ENCODE measurements around a stretch of chr5.

DNA sequence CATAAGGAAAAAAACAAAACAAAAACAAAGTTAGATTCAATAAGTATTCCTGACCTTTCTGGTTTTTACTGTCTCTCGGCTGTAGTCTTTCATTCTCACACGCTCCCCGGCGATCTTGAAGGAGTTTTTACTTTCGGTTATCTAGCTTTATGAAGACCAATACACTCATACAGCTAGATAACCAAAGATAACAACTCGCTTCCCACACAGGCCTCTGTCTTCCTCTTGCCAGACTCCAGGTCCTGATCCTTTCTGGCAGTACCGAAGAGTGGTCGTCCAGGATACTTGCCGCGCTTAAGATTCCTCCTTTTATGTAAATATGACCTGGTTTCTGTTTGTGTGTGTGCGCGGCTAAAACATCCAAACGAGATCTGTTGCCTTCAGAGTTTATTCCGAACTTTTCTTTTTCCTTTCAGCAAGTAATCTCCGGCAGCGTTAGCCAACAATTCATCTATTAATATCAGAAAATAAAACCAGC is 216.2 kb downstream of the MEF2C start:
- PRO-cap, result no peak

DNA sequence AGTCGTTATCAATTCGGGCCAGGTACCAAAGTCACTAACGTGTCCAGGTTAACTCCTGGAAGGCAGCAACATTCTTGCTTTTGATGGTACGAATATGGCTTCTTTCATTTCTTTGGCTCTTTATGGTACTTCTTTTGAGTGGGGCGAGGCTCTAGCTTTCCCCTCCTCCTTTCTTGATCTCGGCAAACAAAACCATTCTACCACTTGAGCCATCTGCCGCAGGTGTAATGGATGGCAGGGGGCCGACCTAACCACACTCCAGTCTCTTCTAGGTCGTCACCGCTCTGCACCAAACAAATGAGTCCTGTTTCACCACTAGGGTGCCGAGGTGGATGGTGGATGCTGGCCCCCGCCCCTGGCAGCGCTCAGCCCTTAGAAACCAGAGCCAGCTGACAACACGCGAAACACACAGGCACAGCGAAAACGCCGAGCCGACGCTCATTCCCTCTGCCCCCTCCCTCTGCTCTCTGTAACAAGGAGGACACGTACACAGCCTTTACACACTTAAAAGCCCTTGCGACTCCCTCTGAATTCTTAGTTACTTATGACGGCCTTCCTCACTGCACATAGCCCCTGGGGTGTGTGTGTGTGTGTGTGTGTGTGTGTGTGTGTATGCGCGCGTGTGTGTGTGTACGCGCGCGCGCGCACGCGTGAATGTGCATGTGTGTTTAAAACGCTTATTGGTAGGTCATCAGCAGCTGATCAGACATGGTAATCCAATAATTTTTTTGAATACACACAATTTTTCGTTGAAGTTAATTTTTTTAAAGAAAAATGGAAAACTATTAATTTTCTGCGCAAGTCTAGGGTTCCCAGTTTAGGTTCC is 199.4 kb downstream of the MEF2C start:
- PRO-cap, result no peak

- PRO-cap, result no peak
Measured at GRCh38 chr5:88690651-88691505, 192.1 kb downstream of the MEF2C start.

GRCh38 chr5:88732139-88732622 is 150.8 kb downstream of the MEF2C start:
- PRO-cap, result bidirectional peak, plus-strand start at chr5:88732357, minus-strand start at chr5:88732302

DNA sequence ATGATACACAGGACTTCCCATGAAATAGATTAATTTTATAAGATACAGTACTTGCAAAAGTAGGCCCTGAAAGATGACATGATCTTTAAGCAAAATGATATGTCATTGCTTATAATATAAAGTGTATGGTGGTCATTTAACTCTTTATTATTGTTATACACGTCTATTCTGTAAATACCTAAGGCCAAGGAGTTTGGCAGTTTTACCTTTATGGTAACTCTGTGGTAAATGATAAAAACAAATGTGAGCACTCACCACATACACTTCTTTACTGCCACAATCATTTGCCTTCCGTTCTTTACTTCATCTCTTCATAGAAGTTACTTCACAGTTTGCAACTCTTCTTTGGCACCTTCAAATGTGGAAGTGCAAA is 4.2 kb upstream of the MEF2C start:
- PRO-cap, result no peak

DNA sequence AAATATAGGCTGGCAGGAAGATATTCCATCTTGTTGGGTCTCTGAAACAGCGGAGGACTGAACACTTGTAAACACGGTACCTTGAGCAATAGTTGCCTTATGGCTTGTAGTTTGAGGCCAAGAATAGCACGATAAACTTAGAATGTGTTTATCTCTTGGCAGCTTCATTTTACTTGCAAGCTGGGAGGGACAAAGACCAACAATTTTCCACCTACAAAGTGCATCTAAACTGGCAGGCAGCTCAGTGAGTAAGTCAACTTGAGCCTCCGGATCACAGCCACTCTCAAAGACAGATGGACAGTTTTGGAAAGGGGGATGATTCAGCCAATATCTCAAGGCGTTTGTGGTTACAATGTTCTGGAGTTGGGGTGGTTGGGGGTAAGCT is 652.6 kb downstream of the CETN3 start:
- PRO-cap, result no peak

GRCh38 chr5:90475065-90475285 is 311 bp downstream of the POLR3G start:
- PRO-cap, result no peak

DNA sequence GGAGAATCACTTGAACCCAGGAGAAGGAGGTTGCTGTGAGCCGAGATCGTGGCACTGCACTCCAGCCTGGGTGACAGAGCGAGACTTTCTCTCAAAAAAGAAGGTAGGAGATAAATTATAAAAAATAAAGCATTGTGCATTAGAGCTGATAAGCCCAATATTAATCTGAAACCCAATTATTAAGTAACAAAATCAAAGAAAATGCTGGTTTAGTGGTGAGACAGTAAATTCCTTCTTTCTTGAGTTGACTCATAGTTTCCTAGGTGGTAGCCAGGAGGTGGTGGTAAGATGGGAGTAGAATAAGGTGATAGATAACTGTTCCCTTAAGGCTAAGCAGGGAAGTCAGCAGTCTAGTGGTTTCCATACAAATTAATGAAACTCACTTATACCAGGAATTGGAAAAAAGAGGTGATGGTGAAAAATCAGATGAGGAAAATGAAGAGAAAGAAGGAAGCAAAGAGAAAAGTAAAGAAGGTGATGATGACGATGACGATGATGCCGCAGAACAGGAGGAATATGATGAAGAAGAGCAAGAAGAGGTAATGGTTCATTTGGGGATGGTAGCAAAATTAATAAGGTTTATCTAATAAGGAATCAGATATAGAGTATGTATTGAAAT is 23.1 kb downstream of the LYSMD3 start:
- PRO-cap, result no peak

DNA sequence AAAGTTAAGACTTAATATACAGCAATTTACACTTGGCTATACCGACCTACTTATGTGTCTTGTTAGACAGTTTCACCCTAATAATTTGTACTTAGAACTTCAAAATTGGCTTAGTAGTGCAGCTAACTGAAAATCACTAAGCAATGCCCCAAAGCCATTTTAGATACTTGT is 1.2 kb downstream of the LYSMD3 start:
- PRO-cap, result no peak

GRCh38 chr5:90871268-90872272 is 313.0 kb downstream of the ADGRV1 start:
- PRO-cap, result no peak

DNA sequence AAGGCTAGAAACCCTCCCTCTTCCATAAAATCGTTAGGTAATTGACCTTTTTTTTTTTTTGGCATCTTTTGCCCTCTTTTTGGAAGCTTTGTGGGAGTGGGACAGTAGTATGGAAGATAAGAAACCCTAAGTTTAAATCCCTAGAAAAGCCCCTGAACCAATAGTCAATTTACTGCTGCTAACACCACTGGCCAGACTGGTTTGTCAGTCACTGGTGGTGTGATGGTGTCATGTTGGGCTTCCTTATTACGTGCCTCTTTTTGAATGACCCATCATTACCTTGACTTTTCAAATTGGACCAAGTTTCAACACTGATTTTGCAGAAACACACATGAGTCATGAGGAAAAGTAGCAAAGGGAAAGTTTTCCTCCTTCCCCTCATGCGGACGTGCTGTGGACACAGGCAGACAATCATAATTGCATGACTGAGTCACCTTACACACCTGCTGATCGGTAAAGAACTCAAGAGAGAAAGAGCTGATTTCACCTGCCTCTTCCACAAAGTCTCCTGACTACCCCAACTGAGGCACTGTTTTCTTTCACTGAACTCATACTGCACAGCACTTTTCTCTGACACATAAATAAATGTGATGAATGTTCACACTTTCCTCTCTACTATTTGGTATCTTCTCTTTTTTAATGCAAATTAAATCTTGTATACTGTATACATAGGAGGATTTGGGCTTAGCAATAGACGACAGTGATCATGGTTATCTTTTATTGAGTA is 324.5 kb downstream of the ARRDC3 start:
- PRO-cap, result no peak

DNA sequence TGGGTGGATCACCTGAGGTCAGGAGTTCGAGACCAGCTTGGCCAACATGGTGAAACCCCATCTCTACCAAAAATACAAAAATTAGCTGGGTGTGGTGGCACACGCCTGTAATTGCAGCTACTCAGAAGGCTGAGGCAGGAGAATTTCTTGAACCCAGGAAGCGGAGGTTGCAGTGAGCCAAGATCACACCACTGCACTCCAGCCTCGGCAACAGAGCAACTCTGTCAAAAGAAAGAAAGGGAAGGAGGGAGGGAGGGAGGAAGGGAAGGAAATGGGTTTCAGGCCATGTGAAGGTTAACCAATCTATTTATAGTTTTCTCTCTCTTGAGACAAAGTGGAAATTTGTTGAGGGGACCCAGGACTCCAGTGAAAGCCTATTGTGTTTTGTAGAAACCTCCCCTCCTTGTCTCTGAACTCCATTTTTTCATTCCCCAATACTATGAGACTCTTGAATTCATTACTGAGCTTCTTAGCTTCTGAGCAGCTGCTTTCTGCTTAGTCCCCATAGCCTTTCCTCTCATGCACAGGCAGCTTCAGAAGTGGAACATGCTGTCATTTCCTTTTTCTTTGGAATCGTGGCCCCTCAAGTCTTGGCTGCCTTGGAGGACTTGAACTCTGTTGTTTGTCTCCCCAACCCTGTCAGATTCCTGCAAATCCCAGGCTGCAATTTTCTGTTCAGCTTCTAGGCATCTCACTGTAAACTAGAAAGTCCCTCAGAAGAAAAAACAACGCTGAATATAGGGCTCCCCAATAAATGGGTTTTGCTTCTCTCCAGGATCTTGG is 268.6 kb downstream of the ARRDC3 start:
- PRO-cap, result no peak

DNA sequence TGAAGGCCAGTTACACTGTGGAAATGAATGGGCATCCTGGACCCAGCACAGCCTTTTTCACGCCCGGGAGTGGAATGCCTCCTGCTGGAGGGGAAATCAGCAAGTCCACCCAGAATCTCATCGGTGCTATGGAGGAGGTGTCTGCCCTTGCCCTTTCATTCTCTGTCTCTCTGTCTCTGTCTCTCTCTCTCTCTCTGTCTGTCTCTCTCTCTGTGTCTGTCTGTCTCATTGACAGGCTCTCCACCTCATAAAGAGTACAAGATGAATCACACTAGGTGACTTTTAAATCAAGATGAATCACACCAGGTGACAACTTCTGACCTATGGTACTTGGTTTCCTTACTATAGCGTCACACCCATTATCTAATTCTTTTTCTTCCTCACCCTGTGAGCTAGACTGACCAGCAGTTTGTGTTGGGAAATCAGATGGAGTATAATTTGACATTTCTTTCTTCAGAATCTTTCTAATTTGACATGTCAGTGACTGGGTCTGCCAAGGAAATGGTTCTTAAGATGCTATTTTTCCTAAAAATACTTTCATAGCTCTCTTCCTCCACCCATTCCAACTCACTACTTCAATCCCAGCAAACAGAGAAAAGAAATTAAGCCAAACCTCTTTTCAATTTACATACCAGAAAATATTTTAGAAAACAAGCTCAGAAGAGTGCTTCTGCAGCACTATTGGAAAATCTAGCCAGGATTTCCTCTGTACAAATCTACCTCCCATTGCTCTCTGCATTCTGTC is 232.9 kb downstream of the ARRDC3 start:
- PRO-cap, result no peak

DNA sequence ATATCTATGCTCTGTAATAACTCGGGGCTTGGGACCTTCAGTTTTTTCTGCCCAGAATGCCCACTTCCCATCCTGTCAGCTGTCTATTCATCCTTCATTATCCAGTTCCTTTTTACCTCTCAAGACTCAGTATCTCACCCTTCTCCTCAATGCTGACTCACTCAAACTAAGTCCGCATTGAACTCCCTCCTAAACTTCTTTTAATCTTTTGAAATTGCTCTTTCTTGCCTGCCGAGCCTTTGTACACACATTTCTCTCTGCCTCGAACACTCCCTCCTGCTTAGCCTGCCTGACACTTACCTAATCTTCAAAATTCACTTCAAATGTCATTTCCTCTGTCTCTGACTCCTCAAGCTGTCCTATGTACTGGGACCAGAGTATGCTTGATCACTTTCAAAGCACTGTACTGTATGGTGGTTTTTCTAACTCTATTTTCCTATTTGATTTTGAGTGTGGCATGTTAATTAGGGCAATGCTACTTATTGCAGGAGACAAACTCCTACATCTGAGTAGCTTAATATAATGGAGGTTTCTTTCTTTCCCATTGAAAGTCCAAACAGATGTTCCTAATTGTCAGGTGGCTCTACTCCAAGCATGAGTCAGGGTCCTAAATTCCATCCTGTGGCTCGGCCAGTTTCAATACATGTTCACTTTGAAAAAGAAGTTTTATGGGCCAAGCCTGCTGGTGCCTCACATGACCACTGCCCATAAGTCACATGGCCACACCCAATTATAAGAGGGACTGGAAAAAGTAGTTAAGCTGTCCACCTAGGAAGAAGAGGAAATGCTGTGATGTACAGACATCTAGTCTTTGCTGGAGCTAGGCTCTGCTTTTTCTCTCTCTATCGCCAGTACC is 170.6 kb downstream of the ARRDC3 start:
- PRO-cap, result no peak

GRCh38 chr5:91279292-91279695 is 103.8 kb downstream of the ARRDC3 start:
- PRO-cap, result no peak

DNA sequence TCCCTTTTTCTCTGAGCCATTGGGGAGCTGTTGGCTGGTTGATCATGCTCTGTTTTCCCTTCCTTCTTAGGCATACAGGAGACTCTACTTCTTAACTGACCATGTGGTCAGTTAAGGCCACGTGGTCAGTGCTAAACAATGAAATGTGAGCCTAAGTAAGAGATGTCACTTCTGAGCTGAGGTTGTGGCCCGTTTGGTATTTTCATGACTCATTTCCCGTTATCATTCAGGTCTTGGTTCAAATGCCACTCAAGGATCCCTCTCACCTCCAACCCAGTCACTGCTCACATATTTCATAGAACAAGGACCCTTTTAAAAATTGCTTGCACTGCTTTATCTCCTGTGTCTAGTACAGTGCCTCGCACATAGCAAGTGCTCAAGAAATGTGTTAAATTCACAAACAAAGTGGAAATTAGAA is 50.8 kb downstream of the ARRDC3 start:
- PRO-cap, result no peak

GRCh38 chr5:91371036-91371677 is 12.0 kb downstream of the ARRDC3 start:
- PRO-cap, result no peak

GRCh38 chr5:93410869-93411632 is 172.0 kb upstream of the NR2F1 start:
- PRO-cap, result no peak

- PRO-cap, result no peak
Measured at GRCh38 chr5:93580402-93581391, 2.3 kb upstream of the NR2F1 start.

DNA sequence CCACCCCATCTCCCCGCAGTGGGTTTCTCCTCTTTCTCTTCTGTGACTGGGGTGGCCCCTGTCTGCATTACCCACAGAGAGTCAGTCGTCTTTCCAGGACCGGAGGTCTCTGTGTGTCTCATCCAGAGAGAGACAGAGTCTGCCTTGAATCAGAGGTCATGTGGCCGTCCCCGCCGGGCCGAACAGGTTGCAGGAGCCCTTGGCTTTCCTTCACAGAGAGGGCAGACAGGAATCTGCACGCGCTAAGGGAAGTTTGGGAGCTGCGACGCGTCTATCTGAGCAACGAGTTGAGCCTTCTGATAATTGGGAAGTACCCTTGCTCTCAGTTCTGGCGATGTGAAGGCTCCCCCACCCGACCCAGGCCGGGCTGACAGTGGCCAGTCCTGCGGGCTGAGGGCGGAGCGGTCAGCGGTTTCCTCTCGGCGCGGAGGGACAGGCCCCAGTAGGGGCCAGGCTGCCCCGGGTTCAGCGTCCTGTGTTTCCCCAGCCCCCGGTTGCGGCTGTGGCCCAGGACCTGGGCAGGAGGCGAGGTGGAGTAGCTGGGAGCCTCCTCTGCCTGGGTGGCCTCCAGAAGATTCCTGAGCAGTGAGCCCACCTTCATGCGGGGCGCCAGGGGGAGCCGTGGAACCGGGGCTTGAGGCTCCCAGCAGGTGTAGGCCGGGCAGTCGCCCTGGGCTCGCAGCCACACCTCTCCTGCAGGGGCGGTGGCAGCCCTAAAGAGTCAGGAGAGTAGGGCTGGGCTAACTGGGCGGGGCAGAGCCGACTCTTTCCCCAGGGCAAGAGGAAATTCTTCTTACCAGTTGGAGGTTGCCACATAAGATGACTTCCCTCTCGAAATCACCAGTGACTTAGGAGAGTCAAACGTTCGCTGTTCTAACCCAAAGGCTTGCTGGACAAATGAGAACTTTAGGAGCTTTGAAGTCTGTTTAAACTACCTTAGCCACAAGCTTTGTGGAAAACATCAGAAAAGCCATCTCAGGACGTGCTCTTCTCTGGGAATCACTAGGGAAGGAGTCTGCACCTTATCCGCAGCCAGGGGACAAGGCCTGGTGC is 13.9 kb downstream of the NR2F1 start:
- PRO-cap, result no peak